Testis (tissue), 5 donors: ENCODE data around the genes SRRM3 and UPK3B.

DNA sequence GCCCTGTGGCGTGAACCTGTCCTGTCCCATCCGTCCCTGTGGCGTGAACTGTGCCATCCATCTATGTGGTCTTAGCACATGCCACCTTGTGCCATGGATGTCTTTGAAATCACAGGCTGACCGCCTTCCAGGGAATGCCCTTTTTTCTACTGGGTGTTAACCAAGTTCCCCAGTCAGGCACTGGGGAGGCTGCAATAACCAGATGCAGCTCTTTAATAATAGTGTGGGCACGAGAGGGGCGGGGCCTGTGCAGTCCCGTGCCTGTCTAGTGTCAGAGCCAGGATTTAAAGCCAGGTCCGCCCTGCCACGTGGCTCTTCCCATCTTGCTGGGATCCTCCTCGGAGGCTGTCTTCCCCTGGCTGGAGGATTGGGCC is 25.3 kb downstream of the TMEM120A start:
- PRO-cap, 3 experiments, result no peak in any of the 3 experiments
- RAMPAGE, long total RNA, 2 experiments, result no peak in any of the 2 experiments
- RRBS, result no CpG with 5 or more reads among the region's 10 CpGs

- PRO-cap, 3 experiments, result no peak in any of the 3 experiments
- RAMPAGE, long total RNA, 2 experiments, result no peak in any of the 2 experiments
- RRBS, result 2% methylated on average over 12 of the region's 42 CpGs
These were observed 598 bp downstream of the MDH2 start for GRCh38 chr7:76048204-76049203.

DNA sequence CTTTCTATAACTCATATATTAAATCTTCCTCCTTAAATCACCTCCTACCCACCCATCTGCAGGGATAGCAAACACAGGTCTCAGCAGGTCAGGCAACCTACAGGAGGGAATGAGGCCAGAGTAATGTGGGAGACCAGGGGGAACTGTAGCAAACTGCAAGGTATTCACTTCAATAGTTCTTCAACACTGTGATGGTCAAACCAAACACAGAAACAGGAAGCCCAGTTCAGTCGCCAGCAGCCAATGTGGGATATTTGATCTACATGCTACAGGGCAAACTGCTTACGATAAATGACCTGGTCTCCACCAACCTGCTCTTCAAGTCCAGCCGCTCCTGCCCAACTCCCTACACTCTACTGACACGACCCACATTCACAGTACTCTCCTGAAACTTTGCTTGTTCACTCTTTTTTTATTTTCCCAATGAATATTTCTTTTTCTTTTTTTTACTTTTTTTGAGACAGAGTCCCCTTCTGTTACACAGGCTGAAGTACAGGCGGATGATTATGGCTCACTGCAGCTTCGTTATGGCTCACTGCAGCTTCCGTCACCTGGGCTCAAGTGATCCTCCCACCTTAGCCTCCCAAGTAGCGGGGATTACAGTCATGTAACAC is 42.0 kb downstream of the MDH2 start:
- PRO-cap, 3 experiments, result no peak in any of the 3 experiments
- RAMPAGE, long total RNA, 2 experiments, result no peak in any of the 2 experiments
- RRBS, result no CpG with 5 or more reads among the region's 8 CpGs

GRCh38 chr7:76201497-76202123 is at the start of gene SRRM3:
Gene SRRM3, plus strand, starts transcription at chr7:76201896.
- PRO-cap, 3 experiments, result peak in 2 of 3 experiments; most common plus-strand start chr7:76201908 (in 1); most common minus-strand start chr7:76201794 (in 1)
- RAMPAGE, long total RNA, 2 experiments, result no peak in any of the 2 experiments
- RRBS, result no CpG with 5 or more reads among the region's 52 CpGs

GRCh38 chr7:76215243-76215476 is 13.5 kb downstream of the SRRM3 start:
- PRO-cap, 3 experiments, result peak in 2 of 3 experiments; most common minus-strand start chr7:76215408 (in 2)
- RAMPAGE, long total RNA, 2 experiments, result no peak in any of the 2 experiments
- RRBS, result no CpG with 5 or more reads among the region's 2 CpGs

- PRO-cap, 3 experiments, result no peak in any of the 3 experiments
- RAMPAGE, long total RNA, 2 experiments, result no peak in any of the 2 experiments
- RRBS, result no CpG with 5 or more reads among the region's 5 CpGs
These were observed 19.0 kb downstream of the SRRM3 start for GRCh38 chr7:76220747-76221034.

DNA sequence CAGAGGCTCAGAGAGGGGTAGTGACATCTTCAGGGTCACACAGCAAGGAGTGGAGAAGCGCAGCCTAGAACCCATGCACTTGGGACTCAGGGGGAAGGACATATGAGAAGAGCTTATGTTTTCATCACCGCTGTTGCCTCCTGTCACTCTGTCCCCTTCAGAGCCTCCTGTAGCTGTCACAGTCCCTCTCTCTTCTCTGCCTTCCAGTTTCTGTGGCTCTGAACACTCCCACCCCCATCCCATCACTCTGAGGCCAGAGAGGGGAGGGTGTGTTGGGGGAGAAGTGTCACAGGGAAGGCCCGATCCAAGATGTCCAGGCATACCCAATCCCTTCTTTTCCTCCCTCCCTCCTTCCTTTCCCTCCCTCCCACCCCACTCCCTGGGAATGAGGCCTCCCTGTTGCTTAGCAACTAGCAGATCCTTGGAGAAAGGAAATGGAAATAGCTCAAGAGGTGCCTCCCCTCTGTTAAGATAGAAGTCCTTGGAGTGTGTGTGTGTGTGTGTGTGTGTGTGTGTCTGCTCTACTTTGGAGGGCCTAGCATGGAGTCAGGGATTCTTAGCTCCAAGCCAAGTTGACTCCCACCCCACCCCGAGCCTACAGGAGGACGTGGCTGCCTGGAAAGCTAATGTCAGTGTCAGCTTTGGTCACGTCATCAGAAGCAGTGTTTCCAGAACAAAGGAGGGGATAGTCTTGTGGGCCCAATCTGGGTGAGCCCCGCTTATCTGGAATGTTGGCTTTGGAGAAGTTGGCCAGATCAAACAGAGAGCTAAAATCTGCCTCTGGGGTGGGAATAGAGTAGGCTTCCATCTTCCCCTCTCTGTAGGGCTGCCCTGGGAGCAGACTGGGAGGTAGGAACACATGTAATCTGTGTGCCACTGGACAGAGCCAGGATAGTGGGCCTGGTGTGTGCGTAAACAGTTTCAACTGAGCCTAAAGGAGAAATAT is 32.3 kb downstream of the SRRM3 start:
- PRO-cap, 3 experiments, result no peak in any of the 3 experiments
- RAMPAGE, long total RNA, 2 experiments, result no peak in any of the 2 experiments
- RRBS, result no CpG with 5 or more reads among the region's 8 CpGs

- PRO-cap, 3 experiments, result no peak in any of the 3 experiments
- RAMPAGE, long total RNA, 2 experiments, result no peak in any of the 2 experiments
- RRBS, result no CpG with 5 or more reads among the region's 15 CpGs
These were observed 9.0 kb upstream of the HSPB1 start for GRCh38 chr7:76293292-76294113.

GRCh38 chr7:76327938-76328393 is 25.5 kb downstream of the HSPB1 start:
- PRO-cap, 3 experiments, result no peak in any of the 3 experiments
- RAMPAGE, long total RNA, 2 experiments, result no peak in any of the 2 experiments
- RRBS, result no CpG with 5 or more reads among the region's 12 CpGs

GRCh38 chr7:76345887-76346180 is 13.0 kb downstream of the YWHAG start:
- PRO-cap, 3 experiments, result no peak in any of the 3 experiments
- RAMPAGE, long total RNA, 2 experiments, result no peak in any of the 2 experiments
- RRBS, result no CpG with 5 or more reads among the region's 4 CpGs

GRCh38 chr7:76509990-76511206 is at the start of gene UPK3B:
Gene UPK3B, plus strand, starts transcription at chr7:76510552.
- PRO-cap, 3 experiments, result no peak in any of the 3 experiments
- RAMPAGE, long total RNA, 2 experiments, result no peak in any of the 2 experiments
- RRBS, result 64% methylated on average over 3 of the region's 31 CpGs

DNA sequence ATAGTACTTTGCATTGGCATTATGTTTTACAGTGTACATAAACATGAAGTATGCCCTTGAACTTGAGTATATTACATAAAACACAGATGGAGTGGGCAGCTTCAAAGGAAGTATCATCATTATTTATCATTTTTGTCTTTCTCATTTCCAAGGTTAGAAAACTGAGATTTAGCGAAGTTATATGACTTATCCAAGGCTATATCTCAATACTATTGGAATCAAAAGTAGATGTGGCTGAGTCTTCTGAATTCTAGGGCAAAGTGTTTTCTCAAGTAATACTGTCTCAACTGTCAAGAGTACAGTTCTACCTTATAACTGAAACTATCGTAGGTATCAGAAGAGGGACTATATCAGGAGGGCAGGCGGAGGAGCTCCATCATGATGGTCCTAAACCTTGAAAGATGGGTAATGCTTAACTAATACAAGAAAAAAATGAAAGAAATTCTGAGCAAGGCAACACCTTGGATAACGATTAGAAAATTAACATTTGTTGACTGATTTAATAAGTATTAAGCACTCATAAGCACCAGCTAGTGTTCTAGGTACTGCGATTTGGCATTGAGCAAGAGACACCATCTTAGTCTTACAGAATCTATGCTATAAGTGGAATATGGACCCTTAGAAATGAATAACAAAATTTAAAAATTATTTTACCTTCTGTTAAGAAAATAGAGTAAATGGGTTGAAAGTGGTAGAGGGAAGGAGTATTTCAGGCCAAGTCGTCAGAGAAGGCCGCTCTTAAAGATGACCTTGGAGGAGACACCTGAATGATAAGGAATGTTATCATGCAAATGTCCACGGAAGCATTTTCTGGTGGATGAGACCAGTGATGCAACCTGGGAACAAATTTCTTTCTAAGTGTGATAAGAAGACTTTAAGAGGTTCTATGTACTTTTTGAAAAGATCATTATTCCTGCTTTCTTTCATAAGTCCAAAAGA is 28.5 kb upstream of the SPDYE16 start:
- PRO-cap, 3 experiments, result no peak in any of the 3 experiments
- RAMPAGE, long total RNA, 2 experiments, result no peak in any of the 2 experiments
- RRBS, result no CpG with 5 or more reads among the region's 8 CpGs

DNA sequence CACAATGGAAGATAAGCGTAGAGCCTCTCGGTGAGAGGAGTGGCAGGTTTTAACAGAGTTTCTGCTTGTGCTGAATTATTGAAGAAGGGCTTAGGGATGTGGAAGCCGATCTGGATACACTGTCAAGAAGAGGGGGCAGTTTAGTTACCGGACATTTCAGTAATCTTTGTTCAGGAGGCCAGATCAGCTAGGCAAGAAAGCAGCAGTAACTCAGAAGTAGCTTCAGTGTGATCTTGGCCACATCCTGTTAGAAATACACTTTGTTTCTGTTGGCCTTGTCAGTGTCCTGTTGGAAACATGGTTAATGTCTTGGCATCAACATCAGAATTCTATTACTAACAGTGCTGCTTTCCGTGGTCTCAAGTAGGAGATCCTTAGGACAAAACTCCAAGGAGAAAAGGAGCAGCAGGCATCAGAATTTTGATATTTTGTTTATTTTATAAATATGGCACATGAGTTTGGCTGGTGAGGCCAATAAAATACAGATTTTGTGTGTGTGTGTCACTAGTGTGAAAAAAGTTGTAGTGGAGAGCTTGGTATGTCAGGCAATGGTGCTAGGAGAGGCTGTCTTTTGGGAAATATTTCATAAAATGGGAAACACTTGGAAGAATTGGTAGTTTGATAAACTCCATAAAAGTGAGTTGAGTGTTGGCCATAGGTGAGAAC is 40.9 kb upstream of the SPDYE16 start:
- PRO-cap, 3 experiments, result no peak in any of the 3 experiments
- RAMPAGE, long total RNA, 2 experiments, result no peak in any of the 2 experiments
- RRBS, result no CpG with 5 or more reads among the region's 5 CpGs

DNA sequence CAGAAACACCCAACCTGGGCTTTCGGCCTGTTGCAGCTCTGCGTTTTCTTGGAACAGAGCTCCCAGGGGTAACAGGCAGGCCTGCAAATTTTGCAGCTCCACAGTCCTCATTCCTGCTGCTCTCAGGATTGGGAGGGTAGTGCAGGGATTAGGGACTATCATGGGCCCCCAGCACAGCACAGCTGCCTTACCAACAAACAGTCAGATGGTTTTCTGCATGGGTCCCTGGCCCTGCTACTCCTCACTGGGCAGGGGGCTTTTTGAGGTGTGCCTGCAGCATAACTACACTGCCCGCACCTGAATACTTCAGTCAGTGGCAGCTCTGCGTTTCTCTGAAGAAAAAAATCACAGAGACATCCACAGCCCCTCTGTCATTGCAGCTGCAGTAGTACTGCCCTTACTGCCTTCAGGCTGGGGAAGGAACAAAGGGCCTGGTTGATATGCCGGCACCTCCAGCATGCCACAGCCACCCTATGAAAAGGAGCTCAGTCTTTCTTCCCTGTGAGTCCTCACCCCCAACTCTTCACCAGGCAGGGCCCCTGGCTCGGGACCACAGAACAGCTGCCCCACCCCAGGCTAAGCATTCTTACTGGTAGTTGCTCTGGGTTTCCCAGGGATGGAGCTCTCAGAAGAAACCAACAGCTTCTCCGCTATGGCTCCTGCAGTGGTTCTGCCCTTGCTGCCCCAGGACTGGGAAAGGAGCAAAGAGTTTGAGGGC is 36.2 kb downstream of the POMZP3 start:
- PRO-cap, 3 experiments, result no peak in any of the 3 experiments
- RAMPAGE, long total RNA, 2 experiments, result no peak in any of the 2 experiments
- RRBS, result no CpG with 5 or more reads among the region's 7 CpGs

DNA sequence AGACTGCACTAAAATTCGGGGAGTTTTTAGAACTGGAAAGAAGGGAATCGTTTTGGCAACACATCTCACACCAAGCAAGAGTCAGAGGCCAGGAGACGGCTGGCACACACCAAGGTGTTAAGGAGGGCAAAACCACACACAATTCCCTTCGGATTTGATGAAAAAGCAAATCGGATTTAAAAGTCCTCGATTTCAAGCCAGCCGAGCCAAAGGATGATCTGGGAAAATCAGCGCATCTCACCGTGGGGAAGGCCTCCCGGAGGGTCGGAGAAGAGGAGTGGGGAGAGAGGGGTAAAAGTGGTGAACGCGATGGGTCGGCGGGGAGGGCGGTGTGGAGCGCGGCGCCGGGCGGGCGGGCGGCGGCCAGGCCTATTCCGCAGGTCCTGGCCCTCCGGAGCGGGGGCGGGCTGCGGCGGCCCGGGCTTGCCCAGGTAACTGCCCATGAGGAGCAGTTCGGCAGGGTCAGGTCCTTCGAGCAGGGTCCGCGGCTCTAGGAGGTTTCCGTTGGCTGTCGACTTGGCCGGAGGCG is 548 bp downstream of the POMZP3 start:
- PRO-cap, 3 experiments, result peak in 1 of 3 experiments; most common plus-strand start position 320 of the sequence (in 1)
- RAMPAGE, long total RNA, 2 experiments, result no peak in any of the 2 experiments
- RRBS, result 1% methylated on average over 6 of the region's 39 CpGs

- PRO-cap, 3 experiments, result no peak in any of the 3 experiments
- RAMPAGE, long total RNA, 2 experiments, result no peak in any of the 2 experiments
- RRBS, result no CpG with 5 or more reads among the region's 3 CpGs
These were observed 192.8 kb downstream of the SPDYE17 start for GRCh38 chr7:76839243-76839819.

DNA sequence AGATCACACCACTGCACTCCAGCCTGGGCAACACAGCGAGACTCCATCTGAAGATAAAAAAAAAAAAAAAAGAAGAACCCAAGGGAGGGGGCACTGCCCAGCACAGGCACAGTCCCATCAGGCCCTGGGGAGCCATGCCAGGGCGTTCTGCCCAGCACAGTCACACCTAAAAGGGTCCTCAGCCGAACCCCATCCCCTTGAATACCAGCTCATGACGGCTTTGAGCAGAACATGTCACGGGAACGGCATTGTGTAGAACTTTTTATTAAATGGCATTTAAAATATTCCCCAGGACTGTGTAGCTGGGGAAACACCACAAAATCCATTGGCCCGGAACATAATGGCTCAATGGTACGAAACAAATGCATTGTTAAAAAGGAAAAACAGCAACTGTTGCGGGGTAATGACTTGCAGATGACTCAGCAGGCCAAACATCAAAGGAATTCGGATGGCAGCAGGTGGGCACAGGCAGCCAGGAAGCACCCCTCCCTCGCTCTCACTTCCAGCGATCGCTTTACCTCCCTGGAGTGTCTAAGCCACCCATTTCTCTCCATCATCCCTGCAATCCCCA is 22.1 kb downstream of the SPDYE17 start:
- PRO-cap, 3 experiments, result no peak in any of the 3 experiments
- RAMPAGE, long total RNA, 2 experiments, result no peak in any of the 2 experiments
- RRBS, result no CpG with 5 or more reads among the region's 13 CpGs

DNA sequence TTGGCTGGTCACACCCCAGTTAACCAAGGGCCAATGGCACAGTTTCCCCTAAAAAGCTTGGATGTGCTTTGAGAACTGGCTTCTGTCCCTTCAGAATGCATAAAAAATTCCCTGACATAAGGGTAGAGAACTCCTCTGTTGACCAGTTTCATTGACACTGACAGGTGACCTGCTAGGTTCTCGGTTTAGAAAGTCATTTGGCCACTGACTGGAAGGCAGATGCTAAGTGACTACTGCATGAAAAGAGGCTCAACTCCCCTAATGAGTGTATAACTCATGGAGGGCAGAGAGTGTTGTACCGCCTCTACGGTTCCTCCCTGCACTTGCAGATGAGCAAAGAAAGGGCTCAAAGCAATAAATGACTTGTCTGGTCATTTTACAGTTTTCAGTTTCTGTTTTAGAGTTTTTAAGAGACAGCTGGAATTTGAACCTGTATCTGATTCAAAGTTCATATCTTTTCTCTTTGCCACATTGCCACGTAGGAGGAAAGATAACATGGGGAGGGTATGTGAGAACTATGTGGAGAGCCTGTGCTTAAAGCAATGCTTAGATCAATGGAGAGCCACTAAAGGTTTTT is 2.9 kb upstream of the FGL2 start:
- PRO-cap, 3 experiments, result no peak in any of the 3 experiments
- RAMPAGE, long total RNA, 2 experiments, result no peak in any of the 2 experiments
- RRBS, result no CpG with 5 or more reads among the region's 4 CpGs

DNA sequence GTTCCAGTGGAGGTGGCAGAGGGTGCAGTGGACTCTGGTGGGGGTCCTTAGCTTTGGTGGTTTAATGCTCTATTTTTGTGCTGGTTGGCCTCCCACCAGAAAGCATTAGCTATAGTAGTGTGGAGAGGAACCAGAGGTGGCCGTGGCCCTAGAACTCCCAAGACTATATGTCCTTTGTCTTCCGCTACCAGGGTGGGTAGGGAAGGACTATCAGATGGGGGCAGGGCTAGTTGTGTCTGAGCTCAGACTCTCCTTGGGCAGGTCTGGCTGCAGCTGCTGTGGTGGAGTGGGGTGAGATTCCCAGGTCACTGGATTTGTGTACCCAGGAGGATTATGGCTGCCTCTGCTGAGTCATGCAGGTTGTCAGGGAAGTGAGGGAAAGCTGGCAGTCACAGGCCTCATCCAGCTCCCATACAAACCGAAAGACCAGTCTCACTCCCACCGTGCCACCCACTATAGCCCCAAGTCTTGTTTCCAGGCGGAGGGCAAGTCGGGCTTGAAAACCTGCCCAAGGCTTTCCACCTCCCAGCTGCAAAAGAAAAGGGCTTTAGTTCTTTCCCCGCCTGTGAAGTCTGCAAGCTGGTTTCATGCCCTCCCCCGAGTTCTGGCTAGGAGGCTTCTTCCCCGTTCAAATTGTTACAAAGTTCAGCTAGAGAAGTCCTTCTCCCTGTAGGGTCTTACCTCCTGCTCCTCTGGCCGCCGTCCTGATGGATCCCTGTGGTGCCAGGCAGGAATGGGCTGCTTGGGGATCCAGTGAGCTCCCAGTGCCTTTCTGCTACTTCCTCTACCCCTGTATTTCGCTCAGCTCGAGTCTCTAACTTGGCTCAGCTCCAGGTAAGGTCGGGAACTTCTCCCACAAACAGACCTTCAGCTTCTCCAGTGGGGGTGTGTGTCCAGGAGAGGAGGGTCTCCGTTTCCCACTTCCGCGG is 106.7 kb upstream of the FGL2 start:
- PRO-cap, 3 experiments, result no peak in any of the 3 experiments
- RAMPAGE, long total RNA, 2 experiments, result no peak in any of the 2 experiments
- RRBS, result no CpG with 5 or more reads among the region's 17 CpGs

- PRO-cap, 3 experiments, result peak in 2 of 3 experiments; most common plus-strand start chr7:77415671 (in 1)
- RAMPAGE, long total RNA, 2 experiments, result no peak in any of the 2 experiments
- RRBS, result no CpG with 5 or more reads among the region's 28 CpGs
These were observed 790 bp downstream of the GSAP start for GRCh38 chr7:77415271-77415847.